SK-MEL-5 (cell line): Measurements from ENCODE around the genes CHID1, MUC5AC, TOLLIP and KRTAP5-6.

RAMPAGE:
- cytosol, long total RNA = no peak
- long total RNA = no peak
- nucleus, long total RNA = no peak
Measured at GRCh38 chr11:813153-814142, 3.7 kb downstream of the RPLP2 start.

DNA sequence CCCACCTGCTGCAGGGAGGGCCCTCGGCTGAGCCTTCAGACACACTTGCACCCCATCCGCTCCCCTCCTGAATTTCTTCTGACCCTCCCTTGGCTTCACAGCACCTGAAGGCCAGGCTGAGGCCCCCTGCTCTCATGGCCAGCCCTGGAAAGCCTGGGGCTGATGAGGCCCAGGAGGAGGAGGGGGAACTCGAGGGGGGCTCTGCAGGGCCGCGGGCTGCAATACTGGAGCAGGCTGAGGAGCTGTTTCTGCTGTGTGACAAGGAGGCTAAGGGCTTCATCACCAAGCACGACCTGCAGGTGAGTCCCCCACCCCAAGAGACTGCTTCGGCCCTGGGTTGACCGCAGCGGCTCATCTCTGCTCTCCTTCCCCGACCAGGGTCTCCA is 748 bp downstream of the CRACR2B start:
RAMPAGE:
- cytosol, long total RNA = no peak
- long total RNA = no peak
- nucleus, long total RNA = no peak

DNA sequence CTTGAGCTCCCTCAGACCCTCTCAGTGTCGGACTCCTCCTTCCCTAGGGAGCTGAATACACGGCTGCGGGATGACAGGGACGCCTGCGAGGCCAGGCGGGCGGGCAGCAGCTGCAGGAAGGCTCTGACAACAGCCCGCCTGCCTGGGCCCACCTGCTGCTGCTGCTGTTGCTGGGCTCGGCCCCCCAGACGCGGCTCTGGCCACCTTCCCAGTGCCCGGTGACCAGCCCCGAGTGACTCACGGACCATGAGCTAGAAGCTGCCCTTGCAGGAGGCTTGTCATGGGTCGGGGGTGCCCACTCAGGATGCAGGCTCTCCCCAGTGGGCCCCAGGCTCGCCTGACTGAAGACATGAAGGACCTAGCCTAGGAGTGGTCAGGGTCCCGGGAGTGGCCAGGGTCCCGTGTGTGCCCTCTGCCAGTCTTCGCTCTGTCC is 1.2 kb upstream of the CD151 start:
RAMPAGE:
- cytosol, long total RNA = no peak
- long total RNA = no peak
- nucleus, long total RNA = no peak

DNA sequence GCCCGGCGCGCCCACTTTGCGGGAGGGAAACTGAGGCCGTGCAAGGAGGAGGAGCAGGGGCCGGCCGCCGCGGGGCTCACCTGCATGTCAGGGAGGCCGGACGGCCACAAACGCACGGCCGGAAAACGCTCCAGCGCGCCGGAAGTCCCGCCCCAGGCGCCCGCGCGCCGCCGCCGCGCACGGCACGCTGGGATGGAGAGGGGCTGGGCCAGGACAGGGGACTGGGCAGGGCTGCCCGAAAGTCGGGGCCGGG is at the start of gene CHID1:
Gene CHID1 (minus strand): TSS at position 116 of the 253 bp plus-strand sequence.
RAMPAGE:
- cytosol, long total RNA = start-site peak on the minus strand centred at position 103 of the sequence, 29 bp wide, 82 and 107 reads in 2 replicates
- long total RNA = start-site peak on the minus strand centred at position 115 of the sequence, 35 bp wide, 55 and 42 reads in 2 replicates
- nucleus, long total RNA = no peak

GRCh38 chr11:926289-927037 is 793 bp downstream of the AP2A2 start:
RAMPAGE:
- cytosol, long total RNA = no peak
- long total RNA = no peak
- nucleus, long total RNA = no peak

DNA sequence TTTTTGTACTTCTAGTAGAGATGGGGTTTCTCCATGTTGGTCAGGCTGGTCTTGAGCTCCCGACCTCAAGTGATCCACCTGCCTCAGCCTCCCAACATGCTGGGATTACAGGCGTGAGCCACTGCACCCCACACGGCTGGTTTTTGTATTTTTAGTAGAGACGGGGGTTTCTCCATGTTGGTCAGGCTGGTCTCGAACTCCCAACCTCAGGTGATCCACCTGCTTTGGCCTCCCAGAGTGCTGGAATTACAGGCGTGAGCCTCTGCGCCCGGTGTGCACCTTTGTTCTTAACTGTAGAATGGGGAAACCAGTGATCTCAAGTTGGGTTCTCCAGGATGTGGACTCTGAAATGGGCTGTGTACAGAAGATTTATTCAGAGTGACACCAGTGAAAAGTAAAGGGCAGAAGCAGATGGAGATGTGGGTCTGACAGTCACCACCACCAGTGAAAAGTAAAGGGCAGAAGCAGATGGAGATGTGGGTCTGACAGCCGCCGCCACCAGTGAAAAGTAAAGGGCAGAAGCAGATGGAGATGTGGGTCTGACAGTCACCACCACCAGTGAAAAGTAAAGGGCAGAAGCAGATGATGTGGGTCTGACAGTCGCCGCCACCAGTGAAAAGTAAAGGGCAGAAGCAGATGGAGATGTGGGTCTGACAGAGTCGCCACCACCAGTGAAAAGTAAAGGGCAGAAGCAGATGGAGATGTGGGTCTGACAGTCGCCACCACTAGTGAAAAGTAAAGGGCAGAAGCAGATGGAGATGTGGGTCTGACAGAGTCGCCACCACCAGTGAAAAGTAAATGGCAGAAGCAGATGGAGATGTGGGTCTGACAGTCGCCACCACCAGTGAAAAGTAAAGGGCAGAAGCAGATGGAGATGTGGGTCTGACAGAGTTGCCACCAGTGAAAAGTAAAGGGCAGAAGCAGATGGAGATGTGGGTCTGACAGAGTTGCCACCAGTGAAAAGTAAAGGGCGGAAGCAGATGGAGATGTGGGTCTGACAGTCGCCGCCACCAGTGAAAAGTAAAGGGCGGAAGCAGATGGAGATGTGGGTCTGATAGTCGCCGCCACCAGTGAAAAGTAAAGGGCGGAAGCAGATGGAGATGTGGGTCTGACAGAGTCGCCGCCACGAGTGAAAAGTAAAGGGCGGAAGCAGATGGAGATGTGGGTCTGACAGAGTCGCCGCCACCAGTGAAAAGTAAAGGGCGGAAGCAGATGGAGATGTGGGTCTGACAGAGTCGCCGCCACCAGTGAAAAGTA is 35.4 kb downstream of the AP2A2 start:
RAMPAGE:
- cytosol, long total RNA = no peak
- long total RNA = no peak
- nucleus, long total RNA = no peak

DNA sequence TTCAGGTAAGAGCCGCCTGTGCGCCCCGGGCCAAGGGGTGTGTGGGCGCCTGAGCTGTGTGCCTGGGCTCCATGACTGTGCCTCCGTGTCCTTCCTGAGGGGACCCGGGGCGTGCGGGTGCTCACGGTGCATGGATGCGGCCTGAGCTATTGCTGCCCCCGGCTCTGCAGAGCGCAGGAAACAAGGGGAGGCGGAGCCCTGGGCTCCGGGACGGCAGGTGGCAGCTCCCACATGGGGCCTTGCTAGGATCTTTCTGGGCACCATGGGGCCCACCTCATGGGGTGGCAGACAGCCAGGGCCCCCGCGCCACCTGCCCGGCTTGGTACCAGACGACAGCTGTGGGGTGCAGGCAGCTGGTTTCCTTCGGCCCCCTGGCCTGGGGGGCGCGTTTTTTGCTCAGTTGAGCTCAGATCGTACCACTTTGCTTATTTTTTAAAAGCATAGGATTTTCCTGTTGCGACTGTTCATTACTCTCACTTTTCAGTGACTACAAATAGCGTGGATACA is 28.3 kb downstream of the MUC6 start:
RAMPAGE:
- cytosol, long total RNA = no peak
- long total RNA = no peak
- nucleus, long total RNA = no peak

DNA sequence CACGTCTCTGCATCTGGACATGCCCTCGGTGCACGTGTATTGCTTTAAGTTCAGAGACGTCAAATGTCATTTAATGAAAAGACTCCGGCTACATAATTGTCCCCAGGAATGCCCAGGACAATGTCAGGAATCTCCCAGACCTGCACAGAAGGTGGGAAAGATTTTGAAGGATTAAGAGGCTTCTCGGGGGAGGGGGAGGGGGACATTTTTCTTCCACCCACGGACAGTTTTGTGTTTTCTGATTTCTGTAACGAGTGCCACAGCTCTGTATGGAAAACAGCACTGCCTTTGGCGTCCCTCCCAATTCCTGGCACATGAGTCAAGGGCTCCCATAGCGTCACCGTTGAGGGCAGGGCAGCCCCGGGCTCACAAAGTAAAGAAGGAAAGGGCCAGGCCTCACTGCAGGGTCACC is 24.2 kb upstream of the MUC6 start:
RAMPAGE:
- cytosol, long total RNA = no peak
- long total RNA = no peak
- nucleus, long total RNA = no peak

RAMPAGE:
- cytosol, long total RNA = no peak
- long total RNA = no peak
- nucleus, long total RNA = no peak
Measured at GRCh38 chr11:1064105-1064813, 27.7 kb upstream of the MUC6 start.

RAMPAGE:
- cytosol, long total RNA = no peak
- long total RNA = no peak
- nucleus, long total RNA = no peak
Measured at GRCh38 chr11:1157375-1158280, at the start of gene MUC5AC. MUC5AC (plus strand) TSS chr11:1157953.

GRCh38 chr11:1229562-1230013 is 6.7 kb downstream of the MUC5B start:
RAMPAGE:
- cytosol, long total RNA = no peak
- long total RNA = no peak
- nucleus, long total RNA = no peak

RAMPAGE:
- cytosol, long total RNA = no peak
- long total RNA = no peak
- nucleus, long total RNA = no peak
Measured at GRCh38 chr11:1308983-1309896, at the start of gene TOLLIP. TOLLIP (minus strand) TSS chr11:1309632.

DNA sequence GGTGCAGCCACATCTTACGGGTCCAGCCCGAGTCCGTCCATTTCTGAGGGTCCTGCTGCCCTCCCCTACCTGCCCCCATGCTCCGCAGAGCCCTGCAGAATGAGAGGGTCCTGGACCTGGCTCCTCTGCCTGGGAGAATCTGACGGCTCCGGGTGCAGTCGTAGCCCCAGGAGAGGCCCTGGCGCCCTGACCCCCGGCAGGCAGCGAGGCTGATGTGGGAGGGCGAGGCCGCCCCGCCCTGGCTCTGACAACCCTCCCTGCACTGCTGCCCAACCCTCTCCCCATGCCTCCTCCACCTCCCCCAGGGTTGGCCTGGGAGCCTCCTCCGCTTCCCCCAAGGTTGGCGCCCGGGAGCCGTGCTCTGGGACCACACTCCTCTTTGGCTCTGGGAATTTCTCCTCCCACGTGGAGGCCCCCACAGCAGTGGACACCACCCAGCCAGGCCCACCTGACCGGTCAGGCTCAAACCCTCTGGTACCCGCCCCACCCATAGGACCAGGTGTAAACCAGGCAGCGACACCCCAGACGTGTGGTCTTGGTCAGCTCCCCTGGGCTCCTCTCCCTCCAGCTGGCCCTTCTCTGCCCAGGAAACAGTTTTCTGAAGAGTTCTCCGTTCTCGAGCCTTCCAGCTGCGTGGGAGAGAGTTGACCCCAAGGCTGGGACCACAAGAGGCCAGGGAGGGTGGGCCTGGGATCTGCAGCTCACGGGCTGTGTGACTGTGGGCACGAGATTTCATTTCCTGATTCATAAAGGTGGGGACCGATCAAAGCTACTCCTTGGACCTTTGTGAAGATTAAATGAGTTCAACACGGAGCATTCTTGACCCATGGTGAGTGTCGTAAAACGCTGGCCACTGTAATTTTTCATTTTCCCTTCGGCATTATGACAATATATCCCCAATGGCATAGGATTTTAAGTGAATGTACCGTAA is 39.5 kb upstream of the BRSK2 start:
RAMPAGE:
- cytosol, long total RNA = no peak
- long total RNA = no peak
- nucleus, long total RNA = no peak

GRCh38 chr11:1471292-1471827 is 15.2 kb downstream of the MOB2 start:
RAMPAGE:
- cytosol, long total RNA = no peak
- long total RNA = no peak
- nucleus, long total RNA = no peak

RAMPAGE:
- cytosol, long total RNA = no peak
- long total RNA = no peak
- nucleus, long total RNA = no peak
Measured at GRCh38 chr11:1487680-1488339, 1.2 kb upstream of the MOB2 start.

GRCh38 chr11:1543922-1544219 is 28.2 kb downstream of the DUSP8 start:
RAMPAGE:
- cytosol, long total RNA = no peak
- long total RNA = no peak
- nucleus, long total RNA = no peak

DNA sequence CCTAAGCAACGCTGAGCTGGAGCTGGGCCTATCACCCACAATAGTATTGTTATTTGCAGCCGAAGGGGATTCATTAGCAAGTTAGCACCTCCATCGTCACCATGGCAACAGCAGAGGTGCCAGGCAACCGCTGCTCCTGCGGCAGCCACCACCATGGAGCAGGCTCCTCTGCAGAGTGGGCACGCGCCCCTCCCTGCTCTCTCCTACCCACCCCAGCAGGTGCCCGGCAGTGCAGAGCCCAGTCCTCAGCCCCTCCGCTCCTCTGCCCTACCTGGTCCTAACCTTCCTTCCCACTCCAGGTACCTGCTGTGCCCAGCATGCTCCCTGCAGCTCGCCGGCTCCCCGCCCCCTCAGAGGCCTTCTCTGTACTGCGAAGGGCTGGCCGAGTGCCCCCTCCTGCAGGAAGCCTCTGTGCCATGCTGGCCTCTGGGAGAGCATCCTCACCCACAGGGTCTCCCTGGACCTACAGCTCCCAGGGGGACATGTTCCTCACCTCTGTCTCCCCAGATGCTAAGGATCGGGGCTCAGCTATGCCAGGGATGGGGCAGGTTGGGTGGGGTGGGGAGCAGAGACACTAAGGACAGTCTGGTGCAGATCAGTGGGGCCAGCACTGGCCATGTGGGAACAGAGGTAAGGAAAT is 3.5 kb downstream of the DUSP8 start:
RAMPAGE:
- cytosol, long total RNA = no peak
- long total RNA = no peak
- nucleus, long total RNA = no peak

GRCh38 chr11:1573355-1573936 is 1.4 kb upstream of the DUSP8 start:
RAMPAGE:
- cytosol, long total RNA = no peak
- long total RNA = no peak
- nucleus, long total RNA = no peak

RAMPAGE:
- cytosol, long total RNA = no peak
- long total RNA = no peak
- nucleus, long total RNA = no peak
Measured at GRCh38 chr11:1622154-1622457, 168 bp upstream of the KRTAP5-4 start.

GRCh38 chr11:1696913-1697339 is at the start of gene KRTAP5-6:
KRTAP5-6 (plus strand) TSS chr11:1697195.
RAMPAGE:
- cytosol, long total RNA = no peak
- long total RNA = no peak
- nucleus, long total RNA = no peak